SK-N-SH (cell line): ENCODE measurements around a stretch of chr18.

- RRBS = no CpG with 5 or more reads among the region's 4 CpGs
CAGE:
- cytosol, long polyA plus RNA = no peak
- long polyA plus RNA = no peak
- nucleus, long polyA plus RNA = no peak
Measured at GRCh38 chr18:67620861-67621879, 104.7 kb upstream of the DSEL start.

DNA sequence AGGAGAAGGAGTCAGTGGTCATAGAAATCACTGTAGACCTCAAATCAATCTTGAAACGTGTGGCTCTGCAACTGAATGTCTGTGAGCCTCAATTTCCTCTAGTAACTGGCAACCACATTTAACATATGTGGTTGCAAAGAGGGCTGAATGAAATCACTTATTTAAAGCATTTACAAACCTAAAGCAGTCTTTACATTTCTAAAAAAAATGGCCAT, 1.7 kb upstream of the DOK6 start:
- RRBS = no CpG with 5 or more reads among the region's 1 CpG
CAGE:
- cytosol, long polyA plus RNA = no peak
- long polyA plus RNA = no peak
- nucleus, long polyA plus RNA = no peak

- RRBS = no CpG with 5 or more reads among the region's 2 CpGs
CAGE:
- cytosol, long polyA plus RNA = no peak
- long polyA plus RNA = no peak
- nucleus, long polyA plus RNA = no peak
Measured at GRCh38 chr18:69961536-69961880, 13.8 kb upstream of the CD226 start.

DNA sequence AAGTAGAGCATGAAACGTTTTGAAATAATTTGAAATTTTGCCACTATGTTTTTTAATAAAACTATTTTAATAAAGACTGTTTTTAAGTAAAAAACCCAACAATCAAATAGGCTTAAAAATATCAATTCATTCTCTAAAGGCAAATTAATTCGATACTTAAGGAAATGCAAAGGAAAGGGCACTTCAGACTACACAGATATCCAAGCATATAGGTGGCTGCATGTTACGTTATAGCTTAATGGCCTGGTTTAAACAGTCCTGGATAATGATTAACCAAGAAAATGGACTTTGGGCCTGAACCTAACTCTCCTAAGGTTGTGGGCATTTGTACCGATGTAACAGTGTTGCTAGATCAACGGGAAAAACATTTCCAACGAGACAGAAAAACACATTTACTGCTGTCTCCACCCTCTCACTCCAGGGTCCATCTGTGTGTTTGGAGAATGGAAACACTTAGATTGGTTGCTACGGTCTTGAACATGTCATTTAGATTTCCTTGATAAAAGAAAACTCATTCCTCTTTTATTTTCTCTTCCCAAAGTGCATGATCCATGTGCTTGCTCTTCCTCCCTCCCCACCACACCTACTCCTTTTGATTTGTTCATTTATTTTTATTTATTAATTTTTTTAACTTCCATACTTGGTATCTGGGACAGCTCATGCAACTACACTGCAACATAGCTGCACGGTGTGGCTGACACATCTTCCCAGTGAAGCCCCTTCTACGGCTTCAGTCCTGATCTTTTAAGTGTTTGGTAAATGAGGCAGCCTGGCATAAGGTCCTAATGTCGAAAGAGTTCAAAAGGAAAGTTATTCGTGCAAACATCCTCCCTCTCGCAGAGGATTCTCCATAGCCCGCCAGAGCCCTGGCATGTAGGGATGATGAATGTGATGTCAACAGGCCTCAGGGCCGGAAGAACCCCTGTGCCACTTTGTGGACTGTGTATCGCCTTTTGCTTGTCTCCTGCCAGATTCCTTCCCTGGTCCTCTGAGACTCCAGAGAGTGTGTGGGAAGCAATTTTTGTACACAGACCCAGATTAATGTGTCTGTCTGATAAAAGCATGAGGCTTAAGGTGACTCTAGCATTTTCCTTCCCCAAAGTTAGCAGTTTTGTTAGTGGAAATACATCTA, 88.2 kb downstream of the SOCS6 start:
- RRBS = no CpG with 5 or more reads among the region's 15 CpGs
CAGE:
- cytosol, long polyA plus RNA = no peak
- long polyA plus RNA = no peak
- nucleus, long polyA plus RNA = no peak

DNA sequence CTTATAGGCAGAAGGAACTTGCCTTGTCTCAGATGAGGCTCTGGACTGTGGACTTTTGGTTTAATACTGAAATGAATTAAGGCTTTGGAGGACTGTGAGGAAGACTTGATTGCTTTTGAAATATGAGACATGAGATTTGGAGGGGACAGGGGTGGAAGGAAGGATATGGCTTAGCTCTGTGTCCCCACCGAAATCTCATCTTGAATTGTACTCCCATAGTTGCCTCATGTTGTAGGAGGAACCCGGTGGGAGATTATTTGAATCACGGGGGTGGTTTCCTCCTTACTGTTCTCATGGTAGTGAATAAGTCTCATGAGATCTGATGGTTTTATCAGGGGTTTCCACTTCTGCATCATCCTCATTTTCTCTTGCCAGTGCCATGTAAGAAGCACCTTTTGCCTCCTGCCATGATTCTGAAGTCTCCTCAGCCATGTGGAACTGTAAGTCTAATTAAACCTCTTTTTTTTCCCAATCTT, 310.5 kb downstream of the SOCS6 start:
- RRBS = no CpG with 5 or more reads among the region's 3 CpGs
CAGE:
- cytosol, long polyA plus RNA = no peak
- long polyA plus RNA = no peak
- nucleus, long polyA plus RNA = no peak

GRCh38 chr18:72910018-72910400, 42.2 kb upstream of the NETO1 start:
- RRBS = no CpG with 5 or more reads among the region's 4 CpGs
CAGE:
- cytosol, long polyA plus RNA = no peak
- long polyA plus RNA = no peak
- nucleus, long polyA plus RNA = no peak

DNA sequence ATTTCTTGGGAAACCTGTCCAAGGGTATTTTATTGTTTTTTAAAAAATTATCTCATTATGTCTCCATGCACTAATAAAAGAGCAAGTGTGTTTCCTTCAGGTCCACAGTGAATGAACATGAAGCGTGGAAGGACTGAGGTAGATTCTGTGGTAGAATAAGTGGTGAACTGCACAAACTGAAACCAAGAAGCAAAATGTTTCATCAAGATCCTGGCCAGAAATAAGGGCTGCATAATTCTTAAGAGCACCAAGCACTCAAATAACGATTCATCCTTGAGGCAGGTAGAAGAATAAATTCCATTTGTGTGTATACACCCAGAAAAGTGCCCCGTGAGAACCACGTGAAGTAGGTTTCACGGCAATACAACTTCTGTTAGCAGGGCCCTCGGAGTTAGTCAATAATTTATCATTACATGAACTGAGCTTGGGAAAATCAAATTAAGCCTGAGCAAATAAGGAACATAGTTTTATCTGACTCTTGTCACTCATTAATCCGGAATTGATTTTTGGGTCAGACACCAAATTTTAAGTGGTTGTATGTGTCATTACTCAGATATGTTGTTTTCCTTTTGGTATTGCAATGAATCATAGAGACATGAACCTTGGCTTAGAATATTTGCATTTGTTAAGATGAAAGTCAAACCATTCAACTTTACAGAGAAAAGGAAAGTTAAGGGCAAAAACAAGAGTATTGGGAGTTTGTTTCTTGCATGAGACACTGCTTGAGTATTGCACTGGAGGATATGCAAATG, 472.5 kb upstream of the NETO1 start:
- RRBS = no CpG with 5 or more reads among the region's 7 CpGs
CAGE:
- cytosol, long polyA plus RNA = no peak
- long polyA plus RNA = no peak
- nucleus, long polyA plus RNA = no peak

- RRBS = no CpG with 5 or more reads among the region's 6 CpGs
CAGE:
- cytosol, long polyA plus RNA = no peak
- long polyA plus RNA = no peak
- nucleus, long polyA plus RNA = no peak
Measured at GRCh38 chr18:74064365-74064831, 83.2 kb downstream of the FBXO15 start.

GRCh38 chr18:74203775-74204317, 55.5 kb downstream of the TIMM21 start:
- RRBS = no CpG with 5 or more reads among the region's 9 CpGs
CAGE:
- cytosol, long polyA plus RNA = no peak
- long polyA plus RNA = no peak
- nucleus, long polyA plus RNA = no peak

DNA sequence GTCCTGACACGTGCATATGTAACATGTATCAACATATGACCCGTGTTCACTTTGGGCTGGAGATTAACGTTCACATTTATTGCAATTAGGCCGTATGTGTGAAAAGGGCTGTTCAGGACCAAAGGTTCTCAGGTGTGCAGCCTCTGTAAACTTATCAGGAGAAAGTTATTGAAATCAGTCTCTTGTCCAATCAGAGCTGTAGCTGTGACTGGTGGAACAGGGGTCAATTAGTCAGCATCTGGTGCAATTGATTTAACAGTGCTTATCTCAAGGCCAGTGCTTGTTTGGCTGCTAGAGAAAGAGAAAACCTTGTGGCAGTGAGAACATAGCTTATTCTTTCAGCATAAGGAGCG, 66.6 kb downstream of the CYB5A start:
- RRBS = no CpG with 5 or more reads among the region's 5 CpGs
CAGE:
- cytosol, long polyA plus RNA = no peak
- long polyA plus RNA = no peak
- nucleus, long polyA plus RNA = no peak

DNA sequence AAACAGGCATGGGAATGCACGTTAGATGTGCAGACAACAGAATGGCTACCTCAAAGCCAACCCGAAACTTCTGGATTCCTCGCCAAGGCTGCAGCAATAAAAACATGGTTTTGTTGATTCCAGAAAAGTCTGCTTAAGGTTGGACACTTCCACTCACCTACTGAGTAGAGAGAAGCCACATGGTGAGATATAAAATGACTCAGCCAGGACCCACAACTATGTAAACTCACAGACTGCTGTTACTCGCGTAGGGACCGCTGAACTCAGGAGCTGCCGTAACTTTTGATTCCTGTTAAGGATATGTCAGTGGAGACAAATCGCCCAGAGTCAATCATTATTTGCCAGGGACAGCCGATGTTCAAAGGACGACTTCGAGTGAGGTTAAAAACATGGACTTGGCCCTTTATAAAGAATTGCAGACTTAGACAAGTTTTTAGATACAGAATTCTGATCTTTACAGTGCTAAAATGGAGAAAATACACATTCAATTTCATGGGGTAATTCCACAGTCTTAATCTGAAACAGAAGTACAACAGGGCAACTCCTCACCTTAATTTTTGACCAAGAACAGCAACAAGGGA, 25.6 kb downstream of the CYB5A start:
- RRBS = no CpG with 5 or more reads among the region's 11 CpGs
CAGE:
- cytosol, long polyA plus RNA = no peak
- long polyA plus RNA = no peak
- nucleus, long polyA plus RNA = no peak

- RRBS = no CpG with 5 or more reads among the region's 17 CpGs
CAGE:
- cytosol, long polyA plus RNA = no peak
- long polyA plus RNA = no peak
- nucleus, long polyA plus RNA = no peak
Measured at GRCh38 chr18:74269048-74270300, 22.3 kb downstream of the CYB5A start.

GRCh38 chr18:74612442-74612936, 14.8 kb downstream of the ZNF407 start:
- RRBS = no CpG with 5 or more reads among the region's 6 CpGs
CAGE:
- cytosol, long polyA plus RNA = no peak
- long polyA plus RNA = no peak
- nucleus, long polyA plus RNA = no peak

- RRBS = no CpG with 5 or more reads among the region's 7 CpGs
CAGE:
- cytosol, long polyA plus RNA = no peak
- long polyA plus RNA = no peak
- nucleus, long polyA plus RNA = no peak
Measured at GRCh38 chr18:74977924-74978450, 231.0 kb downstream of the PTGR3 start.

DNA sequence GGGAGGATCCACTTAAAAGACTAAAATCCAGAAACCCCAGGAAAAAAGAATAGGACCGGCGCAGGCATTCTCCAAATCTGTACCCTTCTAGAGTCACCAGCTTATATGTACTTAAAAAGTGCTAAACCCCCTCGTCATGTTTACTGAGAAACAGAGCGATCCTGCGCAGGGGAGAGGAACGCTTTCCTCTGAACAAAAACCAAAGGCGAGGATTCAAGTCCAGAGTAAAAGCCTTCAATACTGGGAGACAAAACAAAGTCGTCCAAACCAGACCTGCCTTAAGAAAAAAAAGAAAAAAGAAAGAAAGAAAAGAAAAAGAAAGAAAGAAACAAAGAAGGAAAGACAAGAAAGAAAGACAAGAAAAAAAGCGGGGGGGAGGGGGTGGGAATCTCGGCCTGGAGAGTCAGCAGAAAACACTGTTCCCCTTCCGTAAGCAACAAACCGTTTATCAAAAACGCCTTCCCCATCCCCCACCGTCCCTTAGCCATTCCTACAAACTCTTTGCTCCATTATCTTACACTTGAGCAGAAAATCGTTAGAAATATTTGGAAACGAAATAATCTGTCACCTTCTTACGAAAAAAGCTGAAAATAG, 3.4 kb downstream of the PTGR3 start:
- RRBS = no CpG with 5 or more reads among the region's 17 CpGs
CAGE:
- cytosol, long polyA plus RNA = no peak
- long polyA plus RNA = no peak
- nucleus, long polyA plus RNA = no peak

- RRBS = no CpG with 5 or more reads among the region's 12 CpGs
CAGE:
- cytosol, long polyA plus RNA = no peak
- long polyA plus RNA = no peak
- nucleus, long polyA plus RNA = no peak
Measured at GRCh38 chr18:75214639-75215407, 4.2 kb downstream of the TSHZ1 start.

DNA sequence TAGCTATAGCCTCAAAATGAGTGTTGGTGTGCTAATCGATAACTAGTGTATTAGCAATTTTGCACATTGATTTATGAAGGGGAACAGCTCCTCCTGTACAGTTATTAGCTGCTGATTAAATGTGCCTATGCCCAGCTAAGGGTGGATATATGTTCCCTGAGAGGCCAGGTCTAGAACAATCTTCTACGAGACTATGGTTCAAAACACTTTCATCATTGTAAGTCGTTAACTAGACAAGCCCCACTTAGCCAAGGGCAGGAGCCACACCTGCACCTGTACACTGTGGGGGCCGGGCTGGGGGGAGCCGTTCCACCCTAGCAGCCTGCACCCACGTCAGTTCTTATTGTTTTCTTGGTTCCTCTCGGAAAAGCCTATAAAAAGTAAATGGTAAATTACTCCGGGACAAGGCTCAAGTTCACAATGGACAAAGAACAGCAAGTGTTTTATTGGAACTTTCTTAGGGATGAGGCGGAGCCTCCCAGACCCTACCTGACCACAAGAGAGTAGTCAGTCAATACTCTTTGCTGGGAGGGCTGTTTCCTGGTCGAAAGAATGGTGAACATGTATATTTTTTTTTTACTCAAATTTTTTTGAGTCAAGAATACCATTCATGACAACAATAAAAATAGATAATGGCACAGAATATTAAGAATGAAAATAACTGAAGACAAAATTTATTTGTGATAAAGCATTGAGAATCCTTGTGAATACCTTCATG, 7.9 kb downstream of the TSHZ1 start:
- RRBS = 99% methylated on average over 3 of the region's 10 CpGs
CAGE:
- cytosol, long polyA plus RNA = no peak
- long polyA plus RNA = no peak
- nucleus, long polyA plus RNA = no peak

- RRBS = 92% methylated on average over 8 of the region's 16 CpGs
CAGE:
- cytosol, long polyA plus RNA = no peak
- long polyA plus RNA = no peak
- nucleus, long polyA plus RNA = no peak
Measured at GRCh38 chr18:75257710-75258107, 47.1 kb downstream of the TSHZ1 start.

DNA sequence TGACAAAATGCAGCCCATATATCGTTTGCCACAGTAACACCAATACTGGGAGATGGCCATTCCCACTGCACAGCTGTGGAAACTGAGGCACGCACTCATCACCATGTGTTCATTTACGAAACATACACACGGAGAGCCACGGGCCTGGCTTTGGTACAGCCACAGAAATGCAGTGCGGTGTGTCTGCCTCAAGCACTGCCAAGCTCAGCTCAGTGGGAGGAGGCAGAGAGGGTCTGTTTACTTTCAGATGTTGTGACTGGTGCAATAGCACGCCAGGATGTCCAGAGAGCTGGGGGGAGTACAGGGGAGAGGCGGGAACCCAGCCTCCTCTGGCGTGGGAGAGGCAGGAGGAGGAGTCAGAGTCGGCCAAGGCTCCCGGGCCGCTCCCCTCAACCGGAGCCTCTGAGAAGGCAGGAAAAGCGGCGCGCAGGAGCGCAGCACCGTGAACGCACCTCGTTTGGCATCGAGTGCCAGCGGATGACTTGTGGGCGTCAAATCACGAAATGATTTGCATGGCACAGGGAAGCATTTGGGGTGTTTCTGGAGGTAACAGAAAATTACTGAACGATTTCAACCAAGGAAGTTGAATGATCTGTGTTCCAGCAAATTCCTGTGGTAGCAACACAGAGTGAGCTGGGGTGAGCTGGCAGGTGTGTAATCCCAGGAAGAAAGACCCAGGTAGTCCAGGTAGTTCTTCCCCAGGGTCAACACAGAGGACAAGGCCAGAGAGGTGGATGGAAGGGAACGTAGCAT, 143.0 kb downstream of the ZNF516 start:
- RRBS = no CpG with 5 or more reads among the region's 26 CpGs
CAGE:
- cytosol, long polyA plus RNA = no peak
- long polyA plus RNA = no peak
- nucleus, long polyA plus RNA = no peak

DNA sequence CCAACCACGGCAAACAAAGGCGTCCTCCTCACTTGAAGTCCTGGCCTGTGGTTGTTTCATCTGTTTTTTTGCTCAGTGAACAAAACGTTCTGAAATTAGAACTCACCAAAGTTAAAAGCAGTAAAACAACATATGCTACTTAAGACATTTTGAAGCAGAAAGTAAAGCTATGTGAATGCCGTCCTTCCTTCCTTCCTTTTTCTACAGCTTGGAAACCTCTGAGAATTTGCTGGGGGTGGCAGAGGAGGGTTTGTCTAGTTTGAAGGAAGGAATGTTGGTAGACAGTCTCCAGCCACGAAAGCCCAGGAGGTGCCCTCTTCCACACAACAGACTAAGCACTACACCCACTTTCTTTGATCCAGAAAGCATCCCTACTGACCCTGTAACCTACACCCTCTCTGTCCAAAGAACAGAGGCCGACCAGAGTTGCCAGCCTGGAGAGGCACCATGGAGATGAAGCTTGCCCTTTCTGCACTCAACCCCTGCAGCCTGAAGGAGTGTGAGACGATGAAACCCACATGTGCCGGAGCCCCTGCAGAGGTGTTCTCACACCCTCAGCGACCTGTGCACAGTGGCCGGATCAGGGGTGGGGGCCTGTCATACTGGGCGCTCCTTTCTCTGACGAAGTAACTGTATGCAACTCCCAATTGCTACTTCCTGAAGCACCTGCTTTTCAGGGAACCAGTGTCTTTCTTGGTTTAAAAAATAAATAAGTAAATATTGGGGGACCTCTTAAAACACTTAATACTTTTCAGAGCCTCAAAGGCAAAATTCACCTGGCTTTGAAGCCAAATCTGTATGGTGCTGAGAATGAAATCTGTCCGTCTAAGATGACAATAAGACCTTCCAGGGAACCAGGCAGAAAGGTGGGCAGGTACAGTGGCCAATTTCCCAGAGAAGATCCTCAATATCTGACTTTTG, 136.3 kb downstream of the ZNF516 start:
- RRBS = 85% methylated on average over 3 of the region's 13 CpGs
CAGE:
- cytosol, long polyA plus RNA = no peak
- long polyA plus RNA = no peak
- nucleus, long polyA plus RNA = no peak